REH cell (cell line): ENCODE results near the gene YPEL1.

DNA sequence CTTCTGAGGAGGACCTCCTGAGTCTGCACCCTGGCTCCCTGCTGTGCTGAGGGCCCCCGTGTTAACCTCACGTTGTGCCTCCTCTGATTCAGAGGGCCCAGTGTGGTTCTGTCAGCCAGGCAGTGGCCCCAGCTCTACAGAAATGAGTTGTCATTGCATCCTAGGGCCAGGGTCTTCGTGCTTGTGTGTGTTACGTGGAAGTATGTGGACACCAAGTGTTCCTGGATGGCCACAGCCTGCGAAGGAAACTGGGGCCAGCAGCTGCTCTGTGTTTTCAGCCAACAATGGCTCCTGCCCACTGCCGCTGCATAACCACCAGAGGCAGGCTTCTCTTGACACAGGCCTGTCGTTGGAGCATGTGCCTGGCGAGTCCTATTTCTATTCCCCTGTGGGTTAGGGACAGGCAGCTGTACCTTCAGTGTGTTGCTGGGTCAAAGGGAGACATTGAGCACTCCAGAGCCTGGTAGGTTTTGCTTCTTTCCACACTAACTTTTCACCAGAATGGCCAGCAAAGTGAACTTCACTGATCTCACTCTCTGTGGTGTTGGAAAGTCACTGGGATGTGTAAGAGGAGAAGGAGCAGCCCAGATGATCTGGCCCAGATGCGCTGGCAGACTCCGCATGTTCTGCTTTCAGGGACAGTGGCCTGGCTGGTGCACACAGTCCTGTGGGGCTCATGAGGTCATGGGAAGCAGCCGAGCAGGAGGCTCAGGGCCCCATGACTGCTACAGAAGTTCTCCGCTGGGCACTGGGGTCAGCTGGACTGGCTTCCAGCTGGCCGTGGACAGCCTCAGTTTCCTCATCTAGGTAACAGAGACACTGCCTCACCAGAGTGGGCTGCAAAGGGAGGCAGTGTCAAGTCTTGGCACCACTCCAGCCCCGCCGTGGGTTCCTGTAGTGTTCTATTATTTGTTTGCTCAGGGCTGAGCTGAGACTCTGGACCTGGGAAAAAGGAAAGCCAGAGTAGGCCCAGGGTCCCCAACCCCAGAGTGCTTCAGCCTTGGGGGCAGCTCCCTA lies 44.8 kb downstream of the MED15 start:
- PRO-cap, result no peak

GRCh38 chr22:20574984-20575614 lies 67.7 kb downstream of the MED15 start:
- PRO-cap, result no peak

GRCh38 chr22:20587464-20587952 lies 80.1 kb downstream of the MED15 start:
- PRO-cap, result no peak

GRCh38 chr22:20634107-20634544 lies 126.7 kb downstream of the MED15 start:
- PRO-cap, result no peak

GRCh38 chr22:20656724-20657018 lies 117.2 kb upstream of the SERPIND1 start:
- PRO-cap, result bidirectional peak, plus-strand start at chr22:20657219, minus-strand start at chr22:20656932

GRCh38 chr22:20702434-20703496 lies 71.1 kb upstream of the SERPIND1 start:
- PRO-cap, result bidirectional peak, plus-strand start at chr22:20702939, minus-strand start at chr22:20702623; unidirectional peak, minus-strand start at chr22:20703051; unidirectional peak, minus-strand start at chr22:20703118

- PRO-cap, result no peak
Observed at GRCh38 chr22:20710490-20711113, 63.3 kb upstream of the SERPIND1 start.

- PRO-cap, result no peak
Observed at GRCh38 chr22:20798391-20799541, 24.9 kb downstream of the SERPIND1 start.

DNA sequence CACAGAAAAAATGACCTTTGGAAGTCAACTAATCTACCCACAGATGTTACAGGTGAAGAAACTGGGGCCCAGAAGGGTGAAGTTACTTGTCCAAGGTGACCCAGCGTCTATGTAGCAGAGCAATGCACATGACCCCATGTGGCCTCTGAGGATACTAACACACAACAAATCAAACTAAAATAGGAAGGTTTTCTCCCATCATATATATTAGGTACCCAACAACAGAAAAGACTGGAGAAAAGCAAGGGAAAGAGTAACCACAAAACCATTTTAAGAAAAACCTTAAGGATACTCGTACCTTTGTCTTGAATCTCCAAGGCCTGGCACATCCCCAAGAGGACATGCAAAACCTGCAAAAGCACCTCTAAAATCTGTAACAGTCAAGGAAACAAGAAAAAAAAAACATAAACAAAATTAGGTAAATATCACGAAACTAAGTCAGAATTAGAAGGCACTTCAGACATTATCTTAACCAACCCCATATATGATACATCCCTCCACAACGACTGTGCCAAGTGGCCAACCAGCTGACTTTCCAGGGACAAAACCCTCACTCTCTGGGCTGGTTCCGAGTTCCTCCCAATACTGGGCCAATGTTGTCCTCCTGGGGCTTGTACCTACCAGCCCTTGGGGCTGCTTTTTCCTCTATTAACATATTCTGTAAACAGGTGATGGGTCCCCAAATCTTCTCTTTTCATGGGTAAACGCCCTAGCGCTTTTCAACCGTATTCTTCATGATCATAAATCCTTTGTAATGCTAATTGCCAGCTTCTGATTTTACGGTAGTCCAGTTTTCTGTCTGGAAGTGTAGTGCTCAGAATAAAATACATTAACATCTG lies 38.2 kb downstream of the PI4KA start:
- PRO-cap, result no peak

- PRO-cap, result no peak
Observed at GRCh38 chr22:20885226-20886062, 26.6 kb downstream of the SNAP29 start.

GRCh38 chr22:20968344-20968845 lies 1.3 kb downstream of the AIFM3 start:
- PRO-cap, result no peak

DNA sequence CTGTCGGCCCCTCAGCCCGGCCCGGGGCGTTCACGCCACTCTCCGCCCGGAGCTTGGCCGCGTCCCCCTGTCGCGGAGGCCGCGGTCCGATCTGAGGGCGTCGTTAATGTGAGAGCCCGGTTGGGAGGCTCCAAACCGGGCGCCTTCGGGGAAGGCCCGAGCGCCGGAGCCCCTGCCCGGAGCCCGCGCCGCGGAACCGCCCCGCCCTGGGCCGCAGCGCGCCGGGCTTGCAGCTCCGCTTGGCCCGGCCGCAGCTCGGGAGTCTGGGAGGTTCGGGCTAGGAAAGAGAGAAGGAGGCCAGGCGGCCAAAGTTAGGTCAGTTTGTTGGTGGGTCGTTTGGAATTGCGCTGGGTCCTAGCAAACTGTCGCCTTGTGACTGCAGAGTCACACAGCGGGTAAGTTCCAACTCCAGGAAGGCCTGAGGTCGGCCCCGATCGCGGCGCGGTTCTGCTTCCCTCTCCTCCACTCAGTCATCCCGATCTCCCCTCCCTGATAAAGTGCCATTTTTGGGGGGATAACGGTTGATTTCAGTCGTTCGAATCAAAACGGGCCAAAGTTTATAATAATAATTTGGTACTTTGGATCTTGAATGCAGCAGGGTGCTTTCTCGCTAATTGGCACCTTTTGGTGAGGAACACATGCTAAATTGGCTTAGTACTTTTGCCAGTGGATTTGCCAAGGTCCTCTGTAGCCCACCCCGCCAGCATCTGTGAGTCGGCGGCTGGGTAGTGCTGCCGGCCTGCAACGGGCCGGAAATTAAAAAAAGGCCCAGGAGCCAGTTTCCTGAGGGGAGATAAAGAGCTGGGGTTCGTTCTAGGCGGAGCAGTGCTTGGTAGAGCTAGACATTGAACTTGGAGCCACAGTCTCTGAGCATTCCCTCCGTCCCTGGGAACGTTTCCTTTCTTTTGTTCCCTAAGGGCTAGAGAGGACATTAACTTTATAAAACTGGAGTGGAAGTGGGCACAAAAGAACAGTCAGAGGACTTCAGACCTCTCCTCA lies 768 bp downstream of the UBE2L3 start:
- PRO-cap, result unidirectional peak, minus-strand start at position 374 of the sequence; unidirectional peak, minus-strand start at position 711 of the sequence

DNA sequence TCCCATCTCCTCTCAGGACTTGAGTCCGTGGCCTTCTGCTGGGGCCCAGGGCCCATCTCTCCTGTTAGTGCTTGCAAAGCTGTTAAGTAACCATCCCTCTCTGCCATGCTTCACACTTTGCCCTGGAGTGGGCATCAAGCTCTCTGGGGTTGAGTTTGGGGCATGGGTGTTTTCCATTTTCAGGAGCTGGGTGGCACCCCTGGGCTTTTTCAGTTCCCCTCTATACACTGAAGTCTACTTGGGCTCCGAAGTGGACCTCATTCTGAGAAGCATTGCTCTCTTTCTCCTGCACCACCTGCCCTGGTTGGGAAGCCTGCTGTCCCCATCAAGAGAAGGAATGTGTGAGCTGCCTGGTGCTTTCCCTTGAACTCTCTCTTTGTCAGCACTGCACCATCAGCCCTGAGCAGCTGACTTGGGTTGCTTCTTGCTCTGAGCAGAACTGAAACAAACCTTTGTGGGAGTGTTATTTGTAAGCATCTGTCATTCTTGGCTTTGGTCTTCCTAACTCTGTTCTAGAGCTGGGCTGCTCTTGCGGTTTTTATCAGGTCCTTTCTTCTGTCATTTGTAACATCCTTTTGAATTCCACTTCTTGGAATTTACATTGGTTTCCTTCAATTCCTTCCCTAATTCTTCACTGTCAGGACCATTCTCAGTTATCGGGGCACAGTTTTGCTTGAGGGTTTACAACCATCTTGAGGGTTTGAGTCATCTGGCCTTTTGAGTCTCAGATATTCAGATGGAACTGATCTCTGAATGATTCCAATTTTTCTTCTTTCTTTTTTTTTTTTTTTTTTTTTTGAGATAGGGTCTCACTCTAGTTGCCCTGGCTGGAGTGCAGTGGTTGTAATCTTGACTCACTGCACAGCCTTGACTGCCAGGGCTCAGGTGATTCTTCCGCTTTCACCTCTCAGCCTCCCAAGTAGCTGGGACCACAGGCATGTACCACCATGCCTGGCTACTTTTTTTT lies 20.5 kb downstream of the UBE2L3 start:
- PRO-cap, result no peak

- PRO-cap, result no peak
Observed at GRCh38 chr22:21593806-21595055, 26.7 kb downstream of the UBE2L3 start.

- PRO-cap, result no peak
Observed at GRCh38 chr22:21698233-21699379, 32.8 kb downstream of the PPIL2 start.

DNA sequence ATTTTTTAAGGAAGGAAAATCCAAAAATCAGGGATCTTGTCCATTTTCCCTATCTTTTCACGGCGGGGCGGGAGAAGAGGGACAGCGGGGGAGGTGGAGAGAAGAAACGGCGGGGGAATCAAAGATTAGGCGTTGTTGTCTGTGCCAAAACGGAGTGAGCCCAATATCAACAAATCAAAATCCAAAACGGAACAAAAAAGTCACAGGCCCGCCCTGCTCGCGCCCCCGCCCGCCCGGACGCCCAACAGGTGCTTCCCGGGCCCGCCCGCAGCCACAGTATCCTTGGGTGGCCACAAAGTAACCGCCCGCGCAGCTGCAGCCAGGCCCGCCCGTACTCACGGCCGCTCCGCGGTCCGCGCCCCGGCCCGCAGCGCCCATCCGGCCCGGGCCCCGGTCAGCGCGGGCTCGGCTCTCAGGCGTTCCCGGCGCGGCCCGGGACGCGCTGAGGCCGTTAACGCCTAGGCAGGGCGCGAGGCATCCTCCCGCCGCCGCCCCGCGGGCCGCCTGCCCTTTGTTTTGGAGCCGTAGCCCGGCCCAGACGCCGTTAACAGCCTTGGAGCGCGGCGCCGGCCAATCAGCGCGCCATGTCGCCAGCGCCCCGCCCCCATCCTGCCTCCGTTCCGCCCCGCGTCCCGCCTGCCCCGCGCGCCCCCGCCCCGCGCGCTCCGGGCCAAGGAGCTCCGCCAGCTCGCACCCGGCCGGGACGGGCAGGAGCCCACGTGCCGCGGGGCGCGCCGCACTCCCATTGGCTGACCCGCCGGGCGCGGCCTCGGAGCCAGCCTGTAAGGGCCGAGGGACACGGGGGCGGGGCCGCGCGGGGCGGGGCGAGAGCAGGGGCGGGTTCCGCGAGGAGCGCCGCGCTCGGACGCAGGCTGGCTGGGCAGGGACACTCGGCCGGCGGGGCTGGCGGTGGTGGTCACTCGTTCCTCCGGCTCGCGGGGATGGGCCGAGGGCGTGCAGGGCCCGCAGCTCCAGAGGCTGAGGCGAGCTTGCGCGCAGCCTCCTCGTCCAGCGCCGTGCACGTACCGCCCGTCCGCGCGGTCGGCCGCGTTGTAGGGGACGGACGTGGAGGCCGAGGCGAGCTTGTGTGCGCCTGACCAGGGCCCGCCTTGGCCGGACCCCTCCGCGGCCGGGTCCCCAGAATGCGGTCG lies at the start of gene YPEL1:
TSS of gene YPEL1 (minus strand) at position 519 of the 1,151 bp plus-strand sequence.
- PRO-cap, result bidirectional peak, plus-strand start at position 310 of the sequence, minus-strand start at position 141 of the sequence; bidirectional peak, plus-strand start at position 661 of the sequence, minus-strand start at position 518 of the sequence

DNA sequence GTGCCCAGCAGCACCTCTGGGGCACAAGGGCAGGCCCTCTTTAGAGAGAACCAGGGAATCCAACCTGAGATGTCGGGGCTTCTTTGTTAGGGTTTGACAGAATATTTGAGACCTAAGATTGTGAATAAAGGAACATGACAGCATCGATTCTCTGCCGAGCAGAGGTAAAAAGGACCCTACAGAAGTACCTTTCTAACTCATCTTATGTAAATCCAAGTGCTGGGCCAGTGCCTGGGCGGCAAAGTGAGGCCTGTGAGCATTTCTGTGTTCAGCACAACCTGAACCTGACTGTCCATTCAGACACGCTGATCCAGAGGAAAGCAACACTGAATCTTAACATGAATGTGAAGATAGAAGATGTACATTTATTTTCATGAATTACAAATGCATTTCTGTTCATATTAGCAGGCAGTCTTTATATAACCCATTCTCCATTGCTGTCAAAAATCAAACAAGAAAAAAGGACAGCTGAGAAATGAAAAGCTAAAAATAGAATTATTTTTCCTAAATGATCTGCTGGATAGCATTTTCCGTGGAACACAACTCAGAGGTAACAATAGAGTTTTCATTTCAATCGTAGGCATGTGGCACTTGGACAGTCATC lies 26.8 kb upstream of the YPEL1 start:
- PRO-cap, result no peak

DNA sequence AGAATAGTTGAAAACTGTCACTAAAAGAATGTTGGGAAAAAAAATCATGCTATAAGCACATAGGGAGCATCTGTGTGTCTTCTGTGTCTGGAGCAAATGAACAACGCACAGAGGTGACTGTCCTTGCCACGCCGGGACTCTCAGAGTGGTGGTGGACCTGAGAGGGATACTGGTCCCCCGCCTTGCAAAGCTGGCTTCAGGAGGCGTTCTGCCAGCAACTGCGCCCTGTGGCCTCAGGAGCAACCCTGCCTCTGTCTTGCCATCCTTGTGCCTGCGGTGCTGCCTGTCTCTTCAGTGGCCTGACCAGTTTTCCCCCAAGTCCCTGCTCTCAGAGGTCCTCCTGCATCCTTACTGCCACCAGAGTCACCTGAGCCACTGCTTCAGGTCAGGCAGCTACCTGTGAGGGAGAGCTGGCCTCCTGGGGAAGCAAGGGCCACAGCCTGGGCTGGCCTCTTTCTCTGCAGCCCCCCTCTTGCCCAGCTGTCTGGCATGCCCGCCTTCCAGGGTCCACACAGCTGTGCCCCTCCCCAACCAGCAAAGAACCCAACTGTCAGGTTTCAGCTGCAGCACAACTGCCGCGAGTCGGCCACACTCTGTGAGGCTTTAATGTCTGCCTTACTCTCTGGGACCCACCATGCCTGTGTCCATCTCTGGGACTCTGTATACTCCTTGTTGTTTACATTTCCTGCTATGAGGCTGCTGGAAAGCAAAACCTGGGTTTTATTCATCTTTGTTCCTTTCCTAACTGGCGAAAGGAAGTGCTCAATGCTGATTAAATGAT lies 30.5 kb upstream of the YPEL1 start:
- PRO-cap, result no peak

DNA sequence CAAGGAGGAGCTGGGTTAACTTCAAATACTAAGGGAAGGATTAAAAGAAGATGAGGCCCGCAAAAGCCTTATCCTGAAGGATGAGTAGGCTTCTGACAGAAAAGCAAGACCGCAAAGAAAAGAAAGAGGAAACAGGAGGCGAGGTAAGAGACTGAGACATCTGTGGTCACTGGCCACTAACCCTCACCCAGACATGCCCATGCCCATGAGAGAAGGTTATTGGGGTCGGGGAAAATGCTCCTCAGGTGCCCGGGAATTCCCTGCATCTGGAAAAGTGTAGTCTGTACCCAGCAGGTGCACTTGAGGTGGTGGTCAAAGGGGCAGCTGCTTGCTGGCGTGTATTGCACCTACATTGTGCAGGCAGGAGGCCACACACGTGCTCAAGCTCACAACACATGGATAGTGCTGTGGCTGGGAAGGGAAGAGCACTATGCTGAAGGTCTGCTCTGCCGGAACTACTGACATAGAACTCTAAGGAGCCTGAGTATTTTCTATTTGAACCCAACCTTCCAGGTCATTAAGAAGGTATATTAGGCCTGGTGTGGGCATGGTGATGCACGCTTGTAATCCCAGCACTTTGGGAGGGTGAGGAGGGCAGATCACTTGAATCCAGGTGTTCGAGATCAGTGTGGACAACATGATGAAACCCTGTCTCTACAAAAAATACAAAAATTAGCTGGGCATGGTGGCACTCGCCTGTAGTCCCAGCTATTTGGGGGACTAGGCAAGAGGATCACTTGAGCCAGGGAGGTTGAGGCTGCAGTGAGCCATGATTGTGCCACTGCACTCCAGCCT lies 50.2 kb downstream of the MAPK1 start:
- PRO-cap, result no peak

DNA sequence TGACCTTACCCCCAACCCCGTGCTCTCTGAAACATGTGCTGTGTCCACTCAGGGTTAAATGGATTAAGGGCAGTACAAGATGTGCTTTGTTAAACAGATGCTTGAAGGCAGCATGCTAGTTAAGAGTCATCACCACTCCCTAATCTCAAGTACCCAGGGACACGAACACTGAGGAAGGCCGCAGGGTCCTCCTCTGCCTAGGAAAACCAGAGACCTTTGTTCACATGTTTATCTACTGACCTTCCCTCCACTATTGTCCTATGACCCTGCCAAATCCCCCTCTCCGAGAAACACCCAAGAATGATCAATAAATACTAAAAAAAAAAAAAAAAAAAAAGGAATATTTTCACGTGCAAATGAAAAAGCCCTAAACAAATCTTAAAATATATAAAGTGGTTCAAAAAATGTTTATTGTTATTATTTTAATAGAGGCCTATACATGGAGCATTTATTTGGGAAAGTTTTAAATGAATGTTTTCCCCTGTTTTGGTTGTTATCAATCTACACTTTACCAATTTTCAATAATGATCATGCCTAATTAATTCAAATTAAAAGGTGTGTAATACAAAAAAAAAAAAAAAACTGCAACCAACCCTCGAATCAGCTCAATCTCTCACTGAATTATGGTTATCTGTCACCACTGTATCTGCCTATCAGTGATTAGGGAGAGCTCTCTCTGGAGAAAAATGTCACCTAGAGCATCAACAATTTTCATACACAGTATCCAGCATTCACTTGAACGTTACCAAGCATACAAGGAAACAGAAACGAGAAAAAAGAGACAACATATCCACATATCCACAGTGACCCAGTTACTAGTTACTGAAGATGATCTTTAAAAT lies 19.1 kb downstream of the MAPK1 start:
- PRO-cap, result no peak